Neutrophil (primary cell): ENCODE measurements around the gene PURA.

DNA sequence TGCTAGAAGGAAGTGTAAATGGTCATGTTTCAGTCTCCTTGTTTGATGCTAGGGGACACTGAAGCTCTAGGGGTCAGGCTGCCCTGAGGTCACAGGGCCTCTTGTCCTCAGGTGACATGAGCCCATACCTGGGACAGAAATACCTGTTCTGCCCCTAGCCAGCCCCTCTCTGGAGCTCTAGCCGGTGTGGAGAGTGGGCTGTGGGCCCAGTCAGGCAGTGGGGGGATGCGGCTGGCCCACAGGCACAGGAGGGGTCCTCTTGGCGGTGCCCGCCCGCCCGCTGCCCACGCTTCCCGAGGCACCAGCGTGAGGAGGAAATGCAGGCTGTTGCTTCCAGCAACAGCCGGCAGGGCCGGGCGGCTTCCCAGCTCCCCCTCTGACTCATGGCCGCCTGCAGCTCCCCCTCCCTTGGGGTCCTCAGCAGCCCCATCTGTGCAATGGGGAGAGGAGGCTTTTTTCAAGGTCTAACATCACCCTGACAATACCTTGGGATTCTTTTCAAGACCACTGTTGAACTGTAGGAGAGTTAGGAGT is 10.3 kb downstream of the CXXC5 start:
- PRO-cap, result no peak

DNA sequence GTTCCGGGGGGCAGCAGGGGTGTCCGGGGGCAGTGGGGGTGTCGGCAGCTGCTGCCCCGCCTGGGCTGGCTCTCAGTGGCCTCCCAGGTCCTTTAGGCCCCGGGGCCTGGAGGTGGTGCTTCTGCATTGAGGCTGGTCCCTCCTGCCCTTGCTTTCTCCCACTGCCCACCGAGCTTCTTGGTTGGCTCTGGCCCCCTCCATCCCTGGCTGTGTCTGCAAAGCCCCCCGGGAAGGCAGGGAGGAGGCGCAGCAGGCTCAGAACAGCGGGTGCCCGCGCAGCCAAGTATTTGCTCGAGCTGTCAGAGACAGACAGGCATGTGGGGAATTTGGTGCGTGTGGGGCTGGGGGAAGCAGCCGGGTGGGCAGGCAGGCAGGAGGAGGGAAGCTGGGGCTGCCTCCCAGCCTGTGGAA is 11.5 kb downstream of the CXXC5 start:
- PRO-cap, result no peak

DNA sequence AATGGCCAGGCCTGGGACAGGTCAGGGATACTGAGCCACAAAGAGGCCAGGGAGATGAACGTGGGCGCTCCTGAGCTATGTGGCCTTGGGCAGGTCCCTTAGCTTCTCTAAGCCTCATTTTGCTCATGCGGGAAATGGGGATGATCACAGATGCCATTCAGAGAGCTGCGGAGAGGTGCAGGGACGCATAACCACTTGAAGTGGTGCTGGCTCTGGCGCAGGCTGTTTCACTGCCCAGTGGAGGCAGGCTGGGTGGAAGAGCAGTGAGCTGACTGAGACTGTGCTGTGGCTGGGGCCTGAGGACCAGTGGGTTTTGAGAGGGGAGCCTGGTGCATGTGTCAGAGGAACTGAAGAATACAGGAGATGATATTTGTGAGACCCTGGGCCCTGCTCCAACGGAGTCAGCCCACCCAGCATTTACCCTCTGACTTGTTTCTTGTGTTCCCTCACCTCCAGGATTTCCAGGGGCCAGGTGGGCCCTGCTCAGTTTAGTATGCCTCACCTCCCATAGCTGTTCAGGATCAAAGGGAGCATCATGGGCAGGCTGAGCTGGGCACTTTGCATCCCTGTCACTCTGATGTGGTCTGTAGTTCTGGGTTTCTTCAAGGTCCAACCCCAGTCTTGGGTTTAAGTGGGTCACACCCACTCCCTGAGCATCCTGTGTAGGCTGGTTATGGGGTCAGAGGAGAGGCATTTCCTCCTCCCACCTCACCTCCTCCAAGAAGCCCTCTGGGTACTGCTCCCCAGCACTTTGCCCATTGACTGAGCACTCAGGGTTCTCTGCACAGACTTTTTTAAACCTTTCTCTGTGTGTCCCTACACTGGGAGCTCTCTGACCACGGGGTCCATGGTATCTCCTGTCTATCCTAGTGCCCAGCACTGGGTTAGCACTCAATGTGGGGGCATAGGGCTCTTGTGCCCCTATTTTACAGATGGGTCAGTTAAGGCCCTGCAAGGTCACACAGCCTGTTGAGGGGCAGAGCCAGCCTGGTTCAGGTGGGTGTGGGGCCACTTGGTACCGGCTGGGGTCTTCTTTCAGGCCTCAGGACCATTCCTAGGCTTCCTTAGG is 18.7 kb downstream of the CXXC5 start:
- PRO-cap, result no peak

DNA sequence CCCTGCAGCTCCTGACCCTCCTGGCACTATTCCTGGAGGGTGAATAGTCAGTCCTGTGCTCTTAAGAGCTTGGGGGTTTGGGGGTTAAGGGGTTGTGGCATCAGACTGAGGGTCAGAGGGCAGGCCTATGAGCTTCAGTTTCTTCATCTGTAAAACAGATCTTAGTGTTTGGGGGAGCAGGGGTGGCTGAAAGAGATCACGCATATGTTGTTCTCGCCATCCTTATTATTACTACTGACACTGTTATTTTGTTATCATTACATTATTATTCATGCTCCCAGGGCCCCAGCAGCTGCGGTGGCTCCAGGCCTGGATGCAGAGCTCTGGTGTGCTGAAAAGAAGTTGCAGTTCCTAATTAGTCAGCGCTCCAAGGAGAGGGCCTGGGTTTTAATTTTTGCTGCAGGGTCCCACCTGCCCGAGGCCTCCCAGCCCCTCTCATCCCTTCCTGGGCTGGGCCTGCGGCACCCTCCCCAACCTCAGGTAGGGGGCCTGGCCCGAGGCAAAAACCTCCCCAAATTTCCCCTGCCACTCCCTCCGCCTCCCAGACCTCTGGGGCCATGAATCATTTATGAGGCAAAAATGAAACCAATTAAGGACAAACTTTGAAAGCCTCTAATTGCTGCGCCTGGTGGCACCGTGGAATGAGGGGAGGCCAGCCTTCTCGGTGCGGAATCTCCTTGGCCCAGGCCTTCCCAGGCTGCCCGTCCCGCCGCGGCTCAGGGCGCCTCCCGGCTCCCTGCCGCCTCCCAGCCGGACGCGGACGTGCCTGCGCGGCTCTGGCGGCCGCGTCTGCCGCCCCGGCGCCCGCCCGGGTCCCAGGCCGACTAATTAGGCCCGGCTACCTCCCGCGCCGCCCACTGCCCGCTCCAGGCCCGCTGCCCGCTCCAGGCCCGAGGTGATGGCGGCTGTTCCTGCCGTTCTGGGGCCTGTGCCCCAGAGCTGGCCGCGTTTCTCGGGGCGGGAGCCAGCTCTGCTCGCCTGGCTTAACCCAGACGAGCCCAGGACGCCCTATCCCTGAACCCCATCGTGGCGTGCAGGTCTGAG is 19.8 kb downstream of the CXXC5 start:
- PRO-cap, result no peak

DNA sequence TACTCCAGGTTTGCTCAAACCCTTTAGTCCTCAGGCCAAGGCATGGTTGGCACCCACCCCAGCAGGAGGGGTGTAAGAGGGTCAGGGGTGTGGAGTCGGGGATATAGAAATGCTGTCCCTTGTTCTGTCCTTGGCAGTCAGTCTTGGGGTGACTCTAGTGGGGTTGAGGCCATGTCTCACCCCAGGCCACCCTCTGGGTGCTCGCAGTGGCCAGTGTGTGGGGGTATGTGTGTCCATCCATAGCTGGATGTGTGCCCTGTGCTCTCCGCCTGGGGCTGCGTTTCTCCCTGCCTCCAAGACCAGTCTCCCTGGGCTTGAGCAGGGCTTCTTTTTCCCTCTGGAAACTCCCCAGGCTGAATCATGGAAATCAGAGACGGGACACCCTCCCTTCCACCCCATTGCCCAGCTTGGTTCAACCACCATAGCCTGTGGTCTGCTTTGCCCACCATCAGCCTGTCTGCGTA is 25.8 kb downstream of the CXXC5 start:
- PRO-cap, result no peak

DNA sequence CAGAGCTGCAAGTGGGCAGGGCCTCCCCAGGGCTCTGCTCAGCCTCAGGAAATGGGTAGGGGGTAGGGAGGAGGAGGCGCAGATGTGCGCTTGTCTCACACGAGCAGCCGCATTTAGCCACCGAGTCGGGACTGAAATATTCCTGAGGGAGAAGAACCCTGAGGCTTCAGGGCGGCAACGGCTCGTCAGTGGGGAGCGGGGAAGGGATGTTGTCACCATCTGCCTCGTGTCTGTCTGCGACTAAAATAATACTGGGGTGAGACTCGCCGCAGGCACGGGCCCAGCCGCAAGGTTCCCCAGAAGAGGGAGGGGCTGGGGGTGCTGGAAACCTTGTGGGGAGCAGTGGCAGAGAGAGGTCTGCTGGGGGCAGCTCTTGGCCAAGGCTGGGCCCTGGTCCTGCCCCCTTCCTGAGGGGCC is 55.3 kb upstream of the PSD2 start:
- PRO-cap, result no peak

- PRO-cap, result no peak
Observed at GRCh38 chr5:140108379-140108899, 5.5 kb upstream of the PURA start.

DNA sequence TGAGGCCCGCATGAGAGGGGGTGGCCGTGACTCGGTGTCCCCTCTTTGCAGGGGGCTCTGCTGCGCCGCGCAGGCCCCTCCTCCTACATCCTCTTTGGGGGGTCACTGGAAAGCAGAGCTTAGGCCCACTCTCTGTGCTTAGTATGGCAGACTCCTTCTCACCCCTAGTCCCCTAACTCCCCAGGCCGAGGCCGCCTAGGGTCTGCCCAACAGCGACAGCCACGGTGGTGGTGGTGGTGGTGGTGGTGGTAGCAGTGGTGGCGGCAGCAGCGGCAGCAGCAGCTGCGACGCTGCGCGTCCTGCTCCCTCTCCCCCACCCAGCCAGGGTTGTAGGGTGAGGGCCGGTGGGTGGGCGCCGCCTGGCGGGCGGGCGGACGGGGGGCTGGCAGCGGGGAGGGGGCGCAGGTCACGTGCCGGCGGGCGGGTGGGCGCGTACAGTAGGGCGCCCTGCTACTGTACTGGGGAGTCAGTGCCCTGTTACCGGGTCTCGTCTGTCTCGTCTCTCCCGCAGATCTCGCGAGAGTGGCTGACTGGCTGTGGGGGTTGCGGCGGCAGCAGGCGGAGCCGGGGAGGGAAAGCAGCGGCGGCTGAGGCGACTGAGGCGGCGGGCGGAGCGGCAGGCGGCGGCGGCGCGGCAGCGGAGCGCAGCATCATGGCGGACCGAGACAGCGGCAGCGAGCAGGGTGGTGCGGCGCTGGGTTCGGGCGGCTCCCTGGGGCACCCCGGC is at the start of gene PURA:
Gene PURA, plus strand, starts transcription at position 580 of the 727 bp plus-strand sequence.
- PRO-cap, result bidirectional peak, plus-strand start at position 590 of the sequence, minus-strand start at position 323 of the sequence

GRCh38 chr5:140145617-140146589 is 20.2 kb downstream of the IGIP start:
- PRO-cap, result no peak

DNA sequence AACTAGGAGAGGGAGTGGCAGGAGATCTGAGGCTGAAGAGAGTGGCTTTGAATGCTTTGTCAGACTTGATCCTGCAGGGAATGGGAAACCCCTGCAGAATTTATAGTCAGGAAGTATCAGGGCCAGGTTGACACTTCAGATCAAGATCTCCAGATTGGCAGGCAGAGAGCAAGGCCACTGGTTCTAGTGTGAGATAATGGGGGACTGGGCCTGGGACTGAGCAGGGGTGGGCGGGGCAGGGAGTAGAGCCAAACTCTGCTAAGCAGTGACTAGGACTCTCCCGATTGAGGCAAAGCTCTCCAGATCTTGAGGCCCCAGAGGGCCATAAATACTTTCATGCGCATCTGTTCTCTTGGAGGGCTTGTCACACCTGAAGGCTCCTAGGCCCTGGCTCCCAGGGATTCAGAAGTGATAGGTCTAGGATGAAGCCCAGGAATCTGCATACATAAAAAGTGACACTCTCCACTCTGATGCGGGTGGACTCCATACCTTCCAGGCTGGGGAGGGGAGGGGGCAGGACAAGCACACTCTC is 9.3 kb upstream of the CYSTM1 start:
- PRO-cap, result no peak

GRCh38 chr5:140180907-140181533 is 6.0 kb downstream of the CYSTM1 start:
- PRO-cap, result no peak

GRCh38 chr5:140190503-140190852 is 15.5 kb downstream of the CYSTM1 start:
- PRO-cap, result no peak

DNA sequence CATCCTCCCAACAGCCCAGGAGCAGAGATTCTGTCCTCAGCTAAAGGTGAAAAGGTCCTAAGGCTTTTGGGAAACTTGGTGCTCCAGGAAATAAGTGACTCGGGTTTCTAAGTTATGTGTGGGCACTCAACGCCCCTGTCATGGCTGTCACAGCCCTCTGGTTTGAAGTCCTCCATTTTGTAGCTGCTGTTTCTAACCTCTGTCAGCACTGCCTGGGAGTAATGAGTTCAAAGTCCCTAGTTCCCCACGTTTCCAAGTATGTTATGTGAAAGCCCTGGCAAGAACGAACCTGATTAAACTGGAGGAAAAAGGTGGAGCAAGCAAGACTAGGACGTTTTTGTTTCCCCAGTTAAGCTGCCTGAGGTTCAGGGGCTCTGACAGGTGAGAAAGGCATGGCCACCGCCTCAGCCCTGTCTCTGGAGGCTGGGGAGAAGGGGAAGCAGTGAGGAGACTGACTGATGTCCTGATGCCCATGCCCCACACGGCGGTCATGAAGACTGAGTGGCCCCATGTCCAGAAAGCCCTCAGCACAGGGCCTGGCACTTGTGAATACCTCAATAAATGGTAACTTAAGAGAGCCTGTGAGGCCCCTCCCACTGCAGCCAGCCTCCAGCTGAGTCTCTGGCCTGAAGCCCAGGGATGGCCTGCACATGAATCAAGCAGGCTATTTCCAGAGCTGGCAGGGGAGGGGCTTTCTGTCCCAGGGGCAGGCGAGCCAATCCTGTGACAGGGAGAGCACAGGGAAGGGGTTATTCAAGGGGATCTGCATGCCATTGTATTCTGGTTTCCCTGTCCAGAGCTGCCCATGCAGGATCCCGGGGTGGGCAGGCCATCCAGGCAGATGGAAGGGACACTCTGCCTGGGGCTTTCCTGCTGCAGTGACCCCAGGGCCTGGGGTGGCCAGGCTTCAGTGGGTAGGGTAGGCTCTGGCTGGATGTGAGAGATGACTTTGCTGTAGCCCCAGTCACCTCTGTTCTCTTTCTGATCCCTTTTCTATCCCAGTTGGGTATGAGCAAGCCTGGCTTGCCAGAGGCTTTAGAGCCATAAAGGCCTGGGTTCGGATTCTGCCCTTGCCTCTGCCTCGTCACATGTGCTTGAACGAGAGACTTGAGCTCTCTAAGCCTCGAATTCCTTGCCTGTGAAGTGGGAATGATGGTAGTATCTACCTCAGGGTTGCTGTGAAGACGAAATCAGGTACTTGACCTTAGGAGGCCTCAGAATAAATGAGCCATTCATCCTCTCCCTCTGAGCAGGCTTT is 61.6 kb downstream of the PFDN1 start:
- PRO-cap, result no peak

- PRO-cap, result no peak
Observed at GRCh38 chr5:140348980-140349822, 2.8 kb upstream of the HBEGF start.

GRCh38 chr5:140357351-140358288 is 2.4 kb upstream of the SLC4A9 start:
- PRO-cap, result no peak

DNA sequence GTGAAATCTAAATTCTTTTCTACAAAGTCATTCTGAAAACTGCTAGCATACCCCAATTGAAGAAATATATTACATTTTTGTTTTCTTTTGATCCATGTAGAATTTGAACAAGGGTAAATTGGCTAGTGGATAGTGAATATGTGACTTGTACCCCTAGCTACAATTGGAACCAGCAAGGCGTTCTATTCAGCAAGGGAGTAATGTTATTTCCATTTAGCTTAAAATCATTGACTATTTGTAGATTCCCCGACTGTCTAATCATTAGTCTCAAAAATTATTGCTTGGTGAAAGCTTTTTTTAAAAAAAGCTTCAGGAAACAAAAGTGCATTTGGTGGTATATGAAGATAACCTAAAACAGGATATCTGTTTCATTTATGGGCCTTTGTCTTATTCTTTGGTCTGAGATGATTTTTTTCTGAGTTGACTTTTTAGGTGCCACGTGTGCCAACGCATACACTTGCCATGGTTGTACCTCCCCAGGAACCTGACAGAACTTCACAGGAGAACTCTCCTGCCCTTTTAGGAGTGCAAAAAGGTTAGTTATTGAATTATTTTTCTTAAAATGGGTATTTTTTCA is 60.8 kb upstream of the EIF4EBP3 start:
- PRO-cap, result no peak

DNA sequence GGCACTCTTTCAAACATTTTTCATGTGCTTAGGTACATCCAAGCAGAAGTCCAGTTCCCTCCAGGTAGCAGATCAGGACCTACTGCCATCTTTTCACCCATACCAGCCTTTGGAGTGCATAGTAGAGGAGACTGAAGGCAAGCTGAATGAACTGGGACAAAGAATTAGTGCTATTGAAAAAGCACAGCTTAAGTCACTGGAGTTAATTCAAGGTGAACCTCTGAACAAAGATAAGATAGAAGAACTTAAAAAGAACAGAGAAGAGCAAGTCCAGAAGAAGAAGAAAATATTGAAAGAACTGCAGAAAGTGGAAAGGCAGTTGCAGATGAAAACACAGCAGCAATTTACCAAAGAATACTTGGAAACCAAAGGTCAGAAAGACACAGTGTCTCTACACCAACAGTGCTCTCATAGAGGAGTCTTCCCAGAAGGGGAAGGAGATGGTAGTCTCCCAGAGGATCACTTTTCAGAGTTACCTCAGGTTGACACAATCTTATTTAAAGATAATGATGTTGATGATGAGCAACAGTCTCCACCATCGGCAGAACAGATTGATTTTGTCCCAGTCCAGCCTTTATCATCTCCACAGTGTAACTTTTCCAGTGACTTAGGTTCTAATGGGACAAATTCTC is 50.9 kb upstream of the EIF4EBP3 start:
- PRO-cap, result no peak

- PRO-cap, result no peak
Observed at GRCh38 chr5:140507743-140508082, 39.7 kb upstream of the EIF4EBP3 start.

DNA sequence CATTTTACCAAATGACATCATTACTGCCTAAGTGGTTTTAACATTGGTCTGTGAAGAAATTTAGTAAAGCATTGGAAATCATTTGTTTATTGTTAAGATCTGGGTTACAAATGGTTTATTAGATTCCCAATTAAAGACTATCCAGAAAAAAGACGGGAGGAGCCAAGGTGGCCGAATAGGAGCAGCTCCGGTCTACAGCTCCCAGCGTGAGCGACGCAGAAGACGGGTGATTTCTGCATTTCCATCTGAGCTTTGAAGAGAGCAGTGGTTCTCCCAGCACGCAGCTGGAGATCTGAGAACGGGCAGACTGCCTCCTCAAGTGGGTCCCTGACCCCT is 32.2 kb upstream of the EIF4EBP3 start:
- PRO-cap, result no peak

- PRO-cap, result no peak
Observed at GRCh38 chr5:140548833-140549783, 1.6 kb downstream of the EIF4EBP3 start.